Ascending aorta (tissue), 1 donor: Measurements from ENCODE around the gene NNAT.

DNA sequence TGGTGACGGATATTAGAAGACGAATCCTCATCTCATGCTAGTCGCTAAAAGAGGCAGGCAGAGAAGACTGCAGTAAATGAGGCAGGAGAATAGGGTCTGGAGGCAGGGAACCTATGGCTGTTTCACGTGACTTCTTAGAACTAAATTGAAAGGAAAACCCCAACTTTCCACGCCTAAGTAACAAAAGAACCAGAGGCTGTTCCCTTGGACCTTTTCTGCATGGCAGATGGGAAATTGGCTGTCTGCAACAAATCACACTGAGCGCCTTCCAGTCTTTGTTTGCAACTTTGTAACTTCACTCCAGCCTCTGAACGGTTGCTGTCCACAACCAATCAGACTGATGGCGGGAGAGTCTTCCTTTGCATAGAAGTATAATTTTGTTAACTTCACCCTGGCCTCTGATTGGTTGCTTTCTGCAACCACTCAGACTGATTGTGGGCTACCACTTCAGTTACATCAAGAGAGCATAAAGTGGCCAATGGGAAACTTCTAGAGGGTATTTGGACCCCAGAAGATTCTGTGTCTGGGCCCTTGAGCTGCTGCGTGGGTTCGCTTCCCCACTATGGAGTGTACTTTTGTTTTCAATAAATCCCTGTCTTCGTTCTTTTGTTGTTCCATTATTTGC, 890 bp upstream of the RBL1 start:
- PRO-cap, result no peak

DNA sequence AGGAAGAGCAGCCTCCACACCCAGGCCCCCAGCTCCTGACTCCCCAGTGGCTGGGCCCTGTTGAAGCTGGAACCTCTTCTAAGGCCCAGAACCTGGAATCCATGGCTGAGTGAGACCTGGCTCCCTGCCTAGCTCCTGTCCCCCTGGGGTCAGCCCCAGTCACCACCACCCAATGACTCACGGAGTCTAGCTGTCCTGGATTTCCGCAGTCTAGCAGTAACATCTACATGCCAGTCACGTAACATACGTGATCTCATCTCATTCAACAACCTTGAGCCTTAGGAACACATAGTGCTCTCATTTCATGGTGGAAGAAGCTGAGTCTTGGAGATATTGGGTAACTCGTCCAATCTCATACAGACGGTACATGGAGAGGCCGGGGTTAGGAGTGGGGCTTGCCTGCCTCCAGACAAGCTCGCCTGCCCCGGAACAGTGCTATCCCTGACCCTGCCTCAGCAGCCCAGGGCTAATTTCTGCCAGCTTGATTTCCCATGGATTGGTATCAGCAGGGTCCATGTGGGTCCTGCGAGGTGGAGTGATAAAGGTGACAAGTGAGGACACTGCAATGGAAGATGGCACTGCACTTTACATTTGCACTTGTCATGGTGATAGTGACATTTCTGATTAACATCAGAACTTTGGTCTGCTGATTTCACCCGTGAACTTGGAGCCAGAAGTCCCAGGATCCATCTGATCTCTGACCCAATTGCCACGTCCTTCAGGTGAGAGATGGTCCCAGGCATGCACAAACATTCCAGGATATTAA, 9.5 kb upstream of the GHRH start:
- PRO-cap, result no peak

DNA sequence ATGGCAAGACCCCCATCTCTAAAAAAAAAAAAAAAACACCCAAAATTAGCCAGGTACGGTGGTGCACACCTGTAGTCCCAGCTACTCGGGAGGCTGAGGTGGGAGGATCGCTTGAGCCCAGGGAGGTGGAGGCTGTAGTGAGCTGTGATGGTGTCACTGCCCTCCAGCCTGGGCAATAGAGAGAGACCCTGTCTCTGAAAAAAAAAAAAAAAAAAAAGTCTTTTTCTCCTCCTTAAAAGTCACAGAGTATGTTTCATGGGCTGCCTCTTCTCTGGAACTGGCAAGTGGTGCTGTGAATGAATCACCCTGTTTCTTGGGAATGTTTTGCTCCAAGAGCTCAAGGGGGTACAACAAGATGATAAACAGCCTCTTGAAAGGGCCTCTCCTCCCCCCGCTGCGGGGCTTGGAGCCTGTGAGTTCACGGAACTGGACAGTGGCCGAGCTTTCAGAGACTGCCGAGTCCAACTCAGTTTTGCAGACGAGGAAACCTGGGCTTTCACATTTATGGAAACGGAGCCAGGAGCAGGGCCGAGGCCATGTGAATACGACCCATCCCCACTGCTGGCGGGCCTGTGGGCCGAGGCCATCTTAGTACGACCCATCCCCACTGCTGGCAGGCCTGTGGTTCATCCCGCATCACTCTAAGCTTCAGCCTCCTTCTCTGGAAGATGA, 18.3 kb upstream of the SRC start:
- PRO-cap, result no peak

DNA sequence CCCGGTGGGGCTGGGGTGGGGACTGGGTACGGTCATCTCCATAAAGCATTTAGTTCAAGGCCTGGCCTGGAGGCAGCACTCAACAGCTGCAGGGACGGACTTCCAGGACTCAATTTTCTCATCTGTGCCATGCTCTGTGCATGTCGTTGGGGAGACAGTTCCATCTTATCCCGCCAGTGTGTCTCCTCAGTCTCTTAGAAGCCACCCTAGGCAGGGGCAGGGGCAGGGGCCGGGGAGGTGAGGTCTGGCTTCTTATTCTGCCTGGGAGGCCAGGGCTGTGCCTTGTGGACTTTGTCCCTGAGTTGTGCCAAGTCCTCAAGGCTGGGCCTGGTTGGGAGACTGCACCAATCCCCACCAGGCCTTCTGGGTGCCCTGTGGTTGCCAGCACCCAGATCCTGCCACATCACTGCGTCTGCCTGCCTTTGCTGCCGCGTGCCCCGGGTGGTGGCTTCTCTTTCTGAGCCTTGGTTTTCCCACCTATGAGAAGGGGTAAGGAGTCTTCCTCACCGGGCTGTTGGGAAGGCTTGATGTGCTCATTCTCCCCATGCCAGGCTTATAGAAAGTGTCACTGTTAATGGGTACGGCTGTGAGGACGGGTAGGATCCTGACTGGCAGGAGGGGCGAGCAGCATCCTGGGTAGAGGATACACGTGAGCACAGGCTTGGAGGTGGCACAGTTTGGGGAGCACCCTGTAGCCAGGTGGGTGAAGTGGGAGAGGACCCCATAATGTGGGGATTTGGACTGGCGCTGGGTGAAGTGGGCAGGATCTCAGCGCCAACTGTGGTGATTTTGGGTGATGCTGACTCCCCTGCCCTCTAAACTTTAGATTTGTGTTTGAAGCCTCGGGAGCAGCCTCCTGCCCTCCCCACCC, 8.7 kb downstream of the SRC start:
- PRO-cap, result no peak

DNA sequence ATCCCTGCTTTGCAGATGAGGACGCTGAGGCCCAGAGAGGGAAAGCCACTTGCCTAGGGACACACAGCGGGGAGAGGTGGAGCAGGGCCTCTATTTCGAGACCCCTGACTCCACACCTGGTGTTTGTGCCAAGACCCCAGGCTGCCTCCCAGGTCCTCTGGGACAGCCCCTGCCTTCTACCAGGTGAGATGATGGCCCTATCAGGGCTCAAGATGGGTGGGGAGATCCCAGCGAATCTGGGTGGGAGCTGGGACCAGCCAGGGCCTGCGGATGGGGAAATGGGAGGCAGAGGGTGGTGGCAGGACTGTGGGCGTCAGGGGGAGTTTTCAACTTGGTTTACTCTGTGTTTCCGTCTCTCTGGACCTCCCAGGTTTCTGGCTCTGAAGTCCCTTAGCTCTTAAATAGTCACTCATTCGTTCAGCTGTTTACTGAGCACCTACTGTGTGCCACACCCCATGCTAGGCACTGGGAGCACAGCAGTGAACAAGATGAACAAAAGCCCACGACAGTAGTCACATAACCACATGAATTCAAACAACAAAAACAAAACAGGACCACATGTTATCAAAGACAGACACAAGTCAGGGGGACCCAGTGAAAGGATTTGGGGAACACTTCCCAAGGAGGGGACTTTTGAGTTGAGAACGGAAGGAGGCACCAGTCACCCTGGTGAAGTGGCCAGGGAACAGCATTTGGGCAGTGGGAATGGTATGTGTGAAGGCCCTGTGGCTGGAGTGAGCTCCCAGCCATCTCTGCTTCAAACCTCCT, 36.8 kb downstream of the SRC start:
- PRO-cap, result no peak

- PRO-cap, result no peak
These were observed 17.6 kb upstream of the NNAT start for GRCh38 chr20:37503135-37504132.

DNA sequence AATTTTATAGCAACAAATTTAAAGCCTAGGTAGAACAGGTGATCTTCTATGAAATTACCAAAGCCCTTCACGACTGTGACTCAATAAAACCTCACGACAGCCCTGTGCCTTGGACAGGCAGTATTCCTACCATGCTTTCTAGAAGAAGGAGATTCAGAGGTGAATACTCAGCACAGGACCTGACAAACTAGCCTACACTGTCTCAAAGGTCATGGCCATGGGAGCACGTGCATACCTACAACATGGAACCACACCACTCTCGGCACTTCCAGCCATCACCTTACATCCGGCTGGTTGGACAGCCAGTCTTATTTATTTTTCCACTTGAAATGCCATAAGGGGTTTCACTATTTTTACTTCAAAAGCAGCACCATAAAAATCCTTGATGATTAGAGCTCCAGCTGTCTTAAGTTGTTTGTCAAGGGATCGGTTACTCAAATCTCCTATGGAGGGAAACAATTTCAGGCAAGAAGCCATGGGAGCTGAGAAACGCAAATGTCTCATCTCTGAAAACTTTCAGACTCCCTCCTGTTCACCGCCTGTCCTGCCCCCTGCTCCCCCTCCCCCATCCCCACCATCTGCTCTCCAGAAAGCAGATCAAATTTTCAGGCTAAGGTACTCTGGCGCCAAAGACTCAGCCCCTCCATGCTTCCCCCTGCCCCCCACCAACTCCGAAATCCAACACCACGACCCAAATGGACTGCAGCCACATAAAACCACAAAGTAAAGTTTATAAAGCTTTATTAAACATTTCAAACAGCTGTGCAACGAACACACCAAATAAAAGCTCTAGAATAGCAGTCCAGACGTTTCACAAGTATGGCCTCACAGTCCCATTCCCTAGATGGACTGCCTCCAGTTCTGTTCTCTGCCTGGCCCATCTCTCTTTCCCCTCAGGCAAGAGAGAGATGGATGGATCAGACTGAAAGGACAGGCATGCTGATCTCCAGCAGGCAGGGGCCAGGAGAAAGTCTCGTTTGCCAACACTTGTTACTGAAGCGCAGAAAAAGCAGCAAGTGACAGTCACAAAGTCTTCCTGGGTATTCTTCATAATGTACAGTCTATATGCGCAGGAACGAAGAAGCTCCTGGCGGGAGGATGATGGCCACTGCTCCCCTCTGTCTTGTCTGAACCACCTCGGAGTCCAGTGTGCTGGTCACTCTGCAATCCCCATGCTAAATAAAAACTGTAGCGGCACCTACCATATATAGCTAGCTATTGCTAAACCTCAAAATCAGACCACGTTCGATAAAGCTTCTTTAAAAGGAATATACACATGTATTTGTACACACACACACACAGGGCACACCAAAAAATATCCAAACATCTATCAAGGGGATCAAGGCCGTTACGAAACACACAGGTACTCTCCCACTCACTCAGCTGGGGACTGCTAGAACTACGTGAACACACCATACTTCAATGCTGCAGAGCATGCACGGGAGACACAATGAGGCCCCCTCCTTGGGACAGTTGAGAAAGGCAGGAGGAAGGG, 3.8 kb upstream of the NNAT start:
- PRO-cap, result no peak

DNA sequence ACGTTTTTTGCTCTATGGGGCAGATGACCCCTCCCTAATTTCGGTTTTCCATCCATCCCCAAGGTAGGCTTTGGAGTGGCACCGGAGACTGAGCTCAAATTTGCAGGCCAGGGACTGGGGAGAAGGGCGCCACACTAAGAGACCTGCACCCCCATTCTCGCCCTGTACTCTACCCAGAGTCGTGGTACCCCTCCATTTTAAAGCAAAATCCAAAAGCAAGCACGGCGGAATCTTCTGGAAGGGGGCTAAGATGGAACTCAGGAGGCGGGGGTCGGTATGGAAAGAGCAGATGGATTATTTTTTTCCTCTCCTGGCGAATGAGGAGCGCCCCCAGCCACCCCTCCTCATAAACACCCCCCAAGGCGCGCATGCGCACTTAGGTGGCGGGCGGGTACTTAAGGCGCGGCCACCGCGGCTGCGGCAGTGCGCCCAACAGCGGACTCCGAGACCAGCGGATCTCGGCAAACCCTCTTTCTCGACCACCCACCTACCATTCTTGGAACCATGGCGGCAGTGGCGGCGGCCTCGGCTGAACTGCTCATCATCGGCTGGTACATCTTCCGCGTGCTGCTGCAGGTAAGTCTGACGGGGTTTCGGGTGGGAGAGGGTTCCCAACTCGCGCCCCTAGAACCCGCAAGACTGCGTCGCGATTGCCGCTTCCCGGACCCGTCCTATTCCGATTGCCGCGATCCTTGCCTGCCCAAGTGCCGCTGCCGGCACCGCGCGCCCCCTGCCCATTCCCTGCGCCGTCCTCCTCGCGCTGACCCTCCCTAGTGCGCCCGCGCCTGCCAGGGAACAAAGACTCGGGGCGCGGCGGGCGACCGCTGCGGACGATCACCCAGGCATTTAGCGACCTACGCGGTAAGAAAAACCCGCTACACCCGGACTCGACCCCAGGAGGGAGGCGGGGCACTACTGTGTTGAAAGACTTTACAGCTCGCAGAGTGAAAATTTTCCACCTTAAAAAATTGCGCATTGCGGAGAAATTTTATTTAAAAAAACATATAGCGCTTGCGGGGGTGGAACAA, at the start of gene NNAT:
TSS of gene NNAT (plus strand) at position 423 of the 1,028 bp plus-strand sequence.
- PRO-cap, result no peak

GRCh38 chr20:37745596-37746039, 51.8 kb downstream of the CTNNBL1 start:
- PRO-cap, result no peak

DNA sequence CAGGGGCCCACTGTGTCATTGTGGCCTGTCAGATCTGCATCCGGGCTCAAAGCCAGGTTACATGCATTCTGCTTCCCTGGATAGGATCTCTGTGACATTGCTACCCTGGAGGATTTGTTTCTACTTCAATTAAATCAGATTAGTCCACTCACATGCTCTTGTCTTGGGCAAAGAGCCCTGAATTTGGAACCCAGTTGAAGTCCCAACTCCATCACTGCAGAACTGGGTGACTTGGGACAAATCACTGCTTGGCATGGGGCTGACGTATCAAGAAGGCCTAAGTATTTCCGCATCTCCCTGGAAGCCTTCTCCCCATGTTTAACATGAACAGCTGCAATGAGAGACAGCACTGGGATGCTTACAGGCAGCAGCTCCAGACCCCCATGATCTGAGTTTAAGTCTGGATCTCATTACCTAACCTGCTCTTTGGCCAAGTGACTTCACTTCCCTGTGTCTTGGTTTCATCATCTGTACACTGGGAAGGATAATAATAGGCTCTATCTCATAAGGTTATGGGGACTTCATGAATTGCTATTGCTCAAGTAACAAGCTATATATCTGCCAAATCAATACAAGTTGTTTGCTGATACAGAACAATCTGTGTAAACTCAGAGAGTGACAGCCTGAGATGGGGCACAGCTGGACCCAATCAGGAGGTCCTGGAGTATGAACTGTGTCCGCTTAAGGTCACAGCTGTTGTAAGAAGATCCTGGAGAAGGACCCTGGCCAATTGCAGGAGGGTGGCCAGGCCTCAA, 56.1 kb downstream of the TGM2 start:
- PRO-cap, result no peak

- PRO-cap, result no peak
These were observed 3.8 kb upstream of the TGM2 start for GRCh38 chr20:38168833-38169319.

DNA sequence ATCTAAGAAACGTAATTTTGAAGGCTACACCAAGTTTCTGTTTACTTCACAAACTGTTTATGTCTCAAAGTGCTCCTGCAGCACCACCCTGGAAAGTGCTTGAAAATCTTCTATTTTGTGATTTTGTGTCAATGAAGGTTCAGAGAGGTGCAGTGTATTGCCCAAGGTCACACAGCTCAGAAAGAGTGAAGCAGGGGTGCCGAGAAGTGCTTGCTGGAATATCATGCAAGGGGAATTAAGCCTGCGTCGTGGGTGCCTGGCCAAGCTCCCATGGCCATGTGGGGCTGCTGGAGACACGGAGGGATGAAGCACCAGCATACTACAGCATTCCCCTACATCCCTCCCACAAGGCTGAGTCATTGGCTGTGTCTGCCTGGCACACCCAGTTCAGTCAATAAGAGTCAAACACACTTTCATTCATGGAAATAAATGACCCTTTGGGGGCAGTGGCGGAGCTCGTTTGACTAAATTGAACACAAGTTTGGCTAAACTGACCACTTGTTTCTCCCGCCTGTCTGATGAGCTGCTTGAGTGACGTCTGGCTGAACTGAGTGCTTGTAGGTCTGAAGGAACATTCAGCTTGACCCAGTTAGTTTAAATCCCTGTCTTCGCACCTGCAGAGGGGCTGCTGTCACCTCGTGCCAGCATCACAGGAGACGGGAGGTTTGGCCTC, 8.2 kb upstream of the TGM2 start:
- PRO-cap, result no peak

DNA sequence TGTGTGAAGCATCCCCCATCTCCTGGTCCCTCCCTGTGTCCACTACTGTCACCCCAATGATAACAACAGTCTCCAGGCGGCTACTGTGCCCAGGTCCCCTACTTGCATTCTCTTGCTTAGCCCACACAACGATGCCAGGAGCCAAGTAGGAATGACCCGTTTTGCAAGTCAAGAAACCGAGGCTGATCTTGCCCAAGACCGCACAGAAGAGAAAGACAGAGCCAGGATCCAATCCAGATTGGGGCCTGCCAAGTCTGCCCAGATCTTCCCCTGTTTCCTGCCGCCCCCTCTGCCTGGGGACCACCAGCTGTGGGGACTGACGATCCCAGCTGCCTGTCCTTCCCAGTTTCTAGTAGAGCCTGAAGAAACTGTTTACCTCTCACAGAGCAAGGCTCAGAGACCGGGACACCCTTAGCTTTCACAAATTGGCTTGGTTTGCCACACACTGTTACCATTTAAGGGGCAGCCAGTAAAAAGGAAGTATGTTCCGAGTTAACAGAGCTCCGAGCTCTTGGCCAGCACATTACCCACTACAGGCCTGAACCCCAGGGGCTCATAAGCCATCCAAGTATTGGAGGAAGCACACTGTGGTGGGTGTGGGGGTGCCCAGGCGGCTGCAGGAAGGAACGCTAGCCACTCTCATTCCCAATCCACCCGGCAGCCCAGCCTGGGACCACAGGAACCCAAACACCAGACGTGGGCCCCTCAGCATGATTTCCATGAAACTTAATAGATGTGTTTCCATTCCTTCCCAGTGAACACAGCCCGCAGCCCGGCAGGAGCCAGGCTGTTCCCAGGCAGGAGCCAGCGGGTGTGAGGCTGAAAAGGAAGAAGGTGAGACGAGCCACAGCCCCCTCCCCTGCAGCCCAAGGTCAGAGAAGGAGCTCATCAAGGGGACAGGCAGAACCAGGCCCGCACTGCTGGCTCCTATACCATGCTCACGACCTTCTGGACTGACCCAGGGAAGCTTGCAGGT, 8.0 kb downstream of the KIAA1755 start:
- PRO-cap, result no peak

- PRO-cap, result no peak
These were observed 3.9 kb upstream of the BPI start for GRCh38 chr20:38300126-38300419.

DNA sequence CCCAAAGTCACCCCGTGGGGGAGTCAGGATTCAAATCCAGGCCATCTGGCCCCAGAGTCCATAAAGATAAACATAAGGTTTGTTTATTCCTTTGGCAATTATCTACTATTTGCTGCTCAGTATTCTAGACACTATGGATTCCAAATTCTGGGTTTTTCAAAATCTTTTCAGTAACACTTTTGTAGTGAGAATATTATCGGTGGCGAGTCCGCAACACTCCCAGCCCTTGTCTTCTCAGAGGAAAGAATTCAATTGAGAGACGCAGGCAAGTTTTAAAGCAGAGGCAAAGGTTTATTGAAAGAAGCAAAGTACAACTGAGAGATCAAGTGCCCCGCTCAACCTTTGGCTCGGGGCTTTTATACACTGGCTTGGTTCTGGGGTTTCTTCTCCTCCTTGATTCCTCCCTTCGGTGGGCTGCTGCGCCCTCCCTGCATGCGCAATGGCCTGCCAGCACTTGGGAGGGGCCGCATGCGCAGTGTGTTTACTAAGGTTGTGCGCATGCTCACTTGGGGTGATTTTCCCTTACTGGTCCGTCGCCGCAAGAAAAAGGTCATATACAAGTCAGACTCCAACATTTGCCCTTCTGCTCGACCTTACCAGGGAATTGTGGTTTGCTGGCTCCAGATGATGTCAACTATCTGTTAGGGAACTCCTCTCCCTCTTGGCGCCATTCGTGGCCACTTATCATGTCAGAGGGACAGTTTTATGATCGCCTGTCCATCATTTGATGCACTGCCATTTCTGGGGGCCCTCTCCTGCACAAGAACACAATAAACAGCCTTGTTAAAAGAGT, 3.1 kb upstream of the LBP start:
- PRO-cap, result no peak

DNA sequence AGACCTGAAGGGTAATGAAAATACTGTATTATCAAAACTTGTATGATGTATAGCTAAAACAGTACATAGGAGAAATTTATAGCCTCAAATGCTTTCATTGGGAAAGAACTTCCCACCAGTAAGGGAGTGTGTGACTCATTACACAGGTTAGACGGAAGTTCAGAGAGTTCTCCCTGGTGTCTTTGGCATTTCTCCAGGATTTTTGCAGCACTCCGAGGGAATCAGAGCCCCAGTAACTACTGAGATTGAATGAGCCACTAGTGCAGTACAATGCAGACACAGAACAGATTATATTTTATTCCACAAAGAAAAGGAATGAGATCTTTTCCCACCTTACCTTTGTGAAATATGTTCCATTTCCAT, 12.4 kb upstream of the RALGAPB start:
- PRO-cap, result no peak

DNA sequence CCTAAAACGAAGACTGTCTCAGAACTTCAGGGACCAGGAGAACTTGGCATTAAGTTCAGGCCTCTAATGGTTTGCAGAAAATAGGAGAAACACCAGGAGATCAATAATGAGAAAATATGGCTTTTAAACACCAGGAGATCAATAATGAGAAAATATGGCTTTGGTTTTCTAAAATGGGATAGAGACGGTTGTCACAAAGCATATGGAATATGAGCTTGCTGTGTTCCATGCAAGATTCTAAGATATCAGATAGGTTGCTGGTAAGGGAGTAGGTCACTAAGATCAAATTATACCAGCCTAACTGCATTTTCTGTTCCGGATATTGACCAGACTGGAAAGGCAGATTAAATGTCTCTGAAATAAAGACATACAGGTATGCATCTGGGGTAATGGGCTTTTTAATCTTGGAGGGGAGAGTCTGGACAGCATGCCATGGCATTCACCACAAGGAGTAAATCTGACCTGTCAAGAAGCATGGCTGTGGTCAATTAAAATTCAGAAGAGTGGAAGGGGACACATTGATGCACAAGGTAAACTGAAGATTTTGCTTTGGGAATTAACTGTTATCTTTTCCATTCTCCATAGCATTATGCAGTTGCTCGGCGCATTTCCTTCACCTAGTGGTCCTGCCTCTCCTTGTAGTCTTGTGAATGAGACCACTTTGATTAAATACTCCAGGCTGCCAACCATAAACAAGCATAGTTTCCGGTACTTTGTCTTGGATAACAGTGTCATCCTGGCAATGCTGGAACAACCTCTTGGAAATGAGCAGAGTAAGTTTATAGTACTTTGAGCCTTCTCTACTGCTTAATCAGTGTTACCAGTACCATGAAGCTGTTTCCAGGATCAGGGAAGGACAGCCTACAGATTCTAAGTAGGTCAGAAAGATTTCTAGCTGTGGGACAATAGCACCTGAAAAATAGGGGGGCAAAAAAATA, 35.1 kb upstream of the ADIG start:
- PRO-cap, result no peak

GRCh38 chr20:38559453-38559815, 21.6 kb upstream of the ADIG start:
- PRO-cap, result no peak

DNA sequence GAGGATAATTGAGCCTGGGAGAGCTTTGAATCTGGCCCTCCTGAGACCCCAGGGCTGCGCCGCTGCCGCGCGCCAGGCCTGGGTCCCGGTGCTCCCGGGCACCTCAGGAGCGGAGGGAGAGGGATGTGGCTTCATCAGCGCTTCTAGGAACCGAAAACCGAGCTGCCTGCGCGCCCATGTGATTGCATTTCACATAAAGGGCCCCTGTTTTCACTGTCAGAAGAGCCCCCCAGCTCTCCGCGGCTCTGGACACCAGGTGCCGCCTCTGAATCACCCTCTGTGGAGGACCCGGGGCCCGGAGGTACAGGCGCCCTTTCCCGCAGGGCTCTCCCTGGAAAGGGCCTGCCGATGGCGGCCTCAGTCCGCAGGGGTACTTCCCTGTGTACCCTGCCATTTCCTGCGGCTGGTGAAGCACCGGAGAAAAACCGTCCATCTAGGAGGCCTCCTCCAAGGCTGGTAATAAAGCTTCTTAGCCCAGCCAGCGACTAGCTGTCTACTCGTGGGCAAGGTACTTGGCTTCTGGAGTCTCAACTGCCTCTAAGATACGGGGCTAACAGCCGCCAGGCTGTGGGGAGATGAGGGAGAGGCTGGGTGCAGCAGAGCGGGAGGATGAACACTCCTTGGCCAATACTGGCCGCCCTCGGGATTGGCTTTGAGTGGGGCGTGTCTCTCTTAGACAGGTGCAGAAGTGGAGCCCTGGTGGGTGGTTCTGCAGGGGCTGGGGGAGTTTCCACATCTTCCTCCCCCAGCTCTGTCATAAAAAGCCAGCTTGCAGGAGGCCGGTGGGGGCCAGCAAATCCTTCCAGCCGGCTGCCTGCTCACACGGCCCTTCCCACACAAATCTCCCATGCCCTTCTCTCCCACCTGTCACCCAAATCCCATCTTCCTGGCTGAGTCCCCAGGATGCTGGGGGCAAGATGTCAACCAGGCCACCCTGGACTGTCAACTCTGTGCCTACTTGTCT, 1.6 kb downstream of the PPP1R16B start:
- PRO-cap, result no peak

GRCh38 chr20:38810795-38811365, 5.4 kb downstream of the PPP1R16B start:
- PRO-cap, result no peak